PC-3 (cell line): ENCODE data around the gene ATAD1.

- RAMPAGE, long total RNA = no peak
Observed at GRCh38 chr10:87546047-87546541, 41.4 kb downstream of the MINPP1 start.

DNA sequence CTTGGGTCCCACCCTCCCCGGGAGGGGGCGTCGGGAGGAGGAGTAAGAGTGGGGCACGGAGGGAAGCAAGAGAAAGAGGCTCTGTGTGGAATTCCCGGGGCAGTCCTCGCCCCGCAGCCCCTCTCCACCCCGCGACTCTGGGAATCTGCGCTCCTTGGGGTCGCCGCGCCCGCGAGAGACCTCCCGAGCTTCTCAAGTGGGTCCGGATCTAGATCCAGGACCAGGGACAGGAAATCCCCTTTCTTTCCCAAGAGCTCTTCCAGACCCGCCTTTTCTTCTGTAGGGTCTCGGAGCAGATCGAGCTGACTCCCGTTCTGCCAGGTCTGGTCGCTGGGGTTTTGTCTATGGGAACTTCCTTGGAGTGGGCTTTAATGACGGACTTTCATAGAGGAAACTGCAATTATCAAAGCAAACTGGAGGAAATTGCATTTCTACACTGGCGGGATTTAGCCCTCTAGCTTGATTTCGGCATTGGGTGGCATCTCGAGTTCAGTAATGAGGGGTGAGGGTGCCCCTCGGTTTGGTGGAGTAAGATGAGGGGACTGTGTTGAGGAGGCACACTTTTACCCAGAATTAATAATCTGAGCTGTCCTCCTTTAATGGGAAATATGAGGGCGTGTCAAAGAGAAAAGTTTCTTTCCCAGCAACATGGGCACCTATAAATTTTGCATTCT is 544 bp downstream of the PAPSS2 start:
- RAMPAGE, long total RNA = no peak

DNA sequence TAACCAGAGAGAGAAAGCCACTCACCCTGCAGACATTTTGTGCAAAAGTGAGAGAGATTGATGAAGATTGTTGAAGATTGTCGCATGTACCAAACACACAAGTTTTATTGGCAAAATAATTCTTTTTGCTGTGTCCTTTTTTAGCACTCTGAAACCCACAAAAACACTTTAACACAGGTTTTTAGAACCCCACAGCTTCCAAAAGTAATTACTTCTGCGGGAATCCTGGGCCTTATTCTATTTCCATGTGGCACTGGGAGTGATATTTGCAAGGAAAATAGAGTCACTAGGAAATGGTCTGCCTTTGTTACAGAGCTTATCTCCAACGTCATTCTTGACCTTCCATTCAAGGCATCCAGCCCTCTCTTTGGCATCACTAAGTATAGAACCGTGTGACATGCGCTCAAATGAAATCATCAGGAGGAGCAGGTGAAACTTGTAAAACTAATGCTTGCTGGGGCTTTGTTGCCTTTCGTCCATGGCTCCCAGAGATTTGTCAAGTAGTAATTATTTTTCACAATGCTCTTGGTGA is 73.3 kb downstream of the PAPSS2 start:
- RAMPAGE, long total RNA = no peak

DNA sequence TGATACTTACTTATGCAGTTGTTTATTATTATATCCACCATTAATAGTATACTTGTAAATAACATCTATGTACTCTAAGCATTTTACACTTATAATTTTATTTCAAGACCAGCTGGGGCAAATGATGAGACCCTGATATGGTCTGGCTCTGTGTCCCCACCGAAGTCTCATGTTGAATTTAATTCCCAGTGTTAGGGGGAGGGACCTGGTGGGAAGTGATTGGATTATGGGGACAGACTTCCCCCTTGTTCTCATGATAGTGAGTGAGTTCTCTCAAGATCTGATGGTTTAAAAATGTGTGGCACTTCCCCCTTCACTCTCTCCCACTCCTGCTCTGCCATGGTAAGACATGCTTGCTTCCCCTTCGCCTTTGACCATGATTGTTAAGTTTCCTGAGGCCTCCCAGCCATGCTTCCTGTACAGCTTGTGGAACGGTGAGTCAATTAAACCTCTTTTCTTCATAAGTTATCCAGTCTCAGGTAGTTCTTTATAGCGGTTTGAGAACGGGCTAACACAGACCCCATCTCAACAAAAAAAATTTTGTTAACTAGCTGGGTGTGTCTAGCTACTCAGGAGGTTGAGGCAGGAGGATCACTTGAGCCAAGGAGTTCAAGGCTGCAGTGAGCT is 57.9 kb downstream of the ATAD1 start:
- RAMPAGE, long total RNA = no peak

DNA sequence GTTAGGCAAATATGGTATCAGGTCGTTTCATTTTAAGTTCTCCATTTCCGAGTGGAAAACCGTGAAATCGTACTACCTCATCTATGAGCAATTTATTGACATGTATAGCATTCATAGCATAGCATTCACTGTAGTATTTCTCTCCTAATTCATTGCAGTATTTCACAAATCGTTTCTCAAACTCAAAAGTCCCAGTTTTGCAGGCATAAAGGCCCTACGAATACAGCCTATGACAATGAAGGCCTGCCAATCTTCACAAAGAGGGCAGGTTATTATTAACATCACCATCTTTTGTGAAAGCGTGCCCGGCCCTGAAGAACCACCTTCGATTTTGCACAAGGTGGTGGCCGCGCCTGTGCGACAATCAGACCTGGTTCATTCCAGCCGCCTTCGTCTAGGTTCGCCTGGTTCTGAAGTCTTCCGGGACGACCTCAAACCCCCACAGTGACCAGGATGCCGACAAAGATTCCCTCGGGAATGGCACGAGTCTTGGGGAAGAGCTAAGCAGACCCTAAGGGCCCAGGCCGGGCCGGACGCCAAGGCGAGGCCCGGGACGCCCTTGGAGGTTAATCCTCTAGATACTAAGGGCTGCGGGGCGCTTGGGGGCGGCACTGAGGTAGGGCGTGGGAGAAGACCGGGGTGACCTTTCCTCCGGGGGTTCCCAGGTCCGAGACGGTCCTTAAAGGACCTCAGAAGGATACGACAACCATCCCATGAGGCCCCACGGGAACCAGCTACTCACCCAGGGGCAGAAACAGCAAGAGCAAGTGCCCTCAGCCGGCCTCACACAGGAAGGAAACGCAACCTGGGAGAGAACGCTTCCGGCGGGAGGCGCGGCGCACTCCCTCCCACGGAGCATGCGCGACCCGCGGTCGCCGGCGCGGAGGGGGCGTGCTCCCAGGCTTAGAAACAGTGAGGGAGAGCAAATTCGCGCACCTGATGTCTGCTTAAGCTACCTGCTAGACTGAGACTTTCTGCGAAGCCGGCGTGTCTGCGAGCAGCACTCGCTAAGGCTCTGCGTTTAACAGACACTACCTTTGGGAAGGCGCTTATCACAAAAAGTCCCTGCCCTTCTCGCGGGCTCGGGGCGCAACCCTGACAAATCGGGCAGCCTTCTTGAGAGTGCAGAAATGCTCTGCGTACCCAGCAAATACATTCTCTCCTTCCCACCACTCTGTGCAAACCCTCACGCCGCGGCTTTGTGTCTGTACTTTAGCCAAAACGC is at the start of gene ATAD1:
Gene ATAD1, minus strand, starts transcription at position 802 of the 1,225 bp plus-strand sequence.
- RAMPAGE, long total RNA = no peak

DNA sequence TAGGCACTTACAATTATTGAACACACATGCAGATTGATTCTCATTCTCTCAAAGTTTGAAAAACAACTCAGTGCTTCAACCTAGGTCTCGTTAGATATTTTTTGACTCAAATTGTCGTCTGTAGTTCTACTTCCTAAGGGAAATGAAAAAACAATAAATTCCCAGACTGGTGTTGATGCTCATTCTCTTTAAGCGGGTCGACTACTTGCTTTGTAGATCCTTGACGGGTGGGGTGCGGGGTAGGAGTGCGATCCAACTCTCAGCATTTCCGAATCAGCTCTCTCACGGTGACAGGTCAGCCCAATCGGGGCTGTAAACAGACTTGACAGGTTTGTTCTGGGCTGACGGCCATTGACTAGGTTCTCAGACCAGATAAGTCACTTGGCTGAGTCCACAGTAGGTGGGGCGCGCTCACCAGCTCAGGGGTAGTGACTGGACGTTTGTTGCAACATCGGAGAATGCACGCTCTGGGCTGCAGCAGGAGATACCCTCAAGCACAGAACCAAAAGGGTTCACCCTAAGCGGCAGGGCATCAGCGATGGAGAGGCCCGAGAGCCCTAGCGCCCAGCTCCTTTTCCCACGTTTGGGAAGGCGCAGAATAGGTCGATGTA is 1.9 kb downstream of the KLLN start:
- RAMPAGE, long total RNA = no peak

GRCh38 chr10:87861928-87862598 is 1.3 kb downstream of the KLLN start:
- RAMPAGE, long total RNA = no peak

DNA sequence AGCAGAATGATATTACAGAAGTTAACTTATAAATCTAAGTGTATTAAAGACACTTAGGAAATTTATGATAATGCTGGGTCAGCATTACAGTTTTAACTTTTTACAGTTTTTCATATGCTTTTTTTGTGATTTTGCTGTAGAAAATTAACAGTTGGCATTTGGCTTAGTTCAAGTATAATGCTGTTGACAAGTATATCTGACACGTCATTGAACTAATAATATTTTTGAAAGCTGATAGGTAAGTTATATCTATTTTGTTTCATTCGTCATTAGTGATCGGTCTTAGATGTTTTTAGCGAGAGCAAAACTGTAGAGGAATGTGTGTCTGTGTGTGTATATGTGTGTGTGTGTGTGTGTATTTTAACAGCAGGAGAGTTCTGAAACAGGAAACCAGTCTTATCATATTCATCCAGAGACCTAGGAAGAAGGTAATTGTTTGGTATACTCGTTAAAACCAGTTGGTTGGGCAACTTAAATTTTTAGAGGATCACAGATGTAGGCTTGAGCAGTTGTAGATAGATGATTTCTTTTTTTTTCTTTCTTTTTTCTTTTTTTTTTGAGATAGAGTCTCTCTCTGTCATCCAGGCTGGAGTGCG is 15.5 kb downstream of the PTEN start:
- RAMPAGE, long total RNA = no peak

DNA sequence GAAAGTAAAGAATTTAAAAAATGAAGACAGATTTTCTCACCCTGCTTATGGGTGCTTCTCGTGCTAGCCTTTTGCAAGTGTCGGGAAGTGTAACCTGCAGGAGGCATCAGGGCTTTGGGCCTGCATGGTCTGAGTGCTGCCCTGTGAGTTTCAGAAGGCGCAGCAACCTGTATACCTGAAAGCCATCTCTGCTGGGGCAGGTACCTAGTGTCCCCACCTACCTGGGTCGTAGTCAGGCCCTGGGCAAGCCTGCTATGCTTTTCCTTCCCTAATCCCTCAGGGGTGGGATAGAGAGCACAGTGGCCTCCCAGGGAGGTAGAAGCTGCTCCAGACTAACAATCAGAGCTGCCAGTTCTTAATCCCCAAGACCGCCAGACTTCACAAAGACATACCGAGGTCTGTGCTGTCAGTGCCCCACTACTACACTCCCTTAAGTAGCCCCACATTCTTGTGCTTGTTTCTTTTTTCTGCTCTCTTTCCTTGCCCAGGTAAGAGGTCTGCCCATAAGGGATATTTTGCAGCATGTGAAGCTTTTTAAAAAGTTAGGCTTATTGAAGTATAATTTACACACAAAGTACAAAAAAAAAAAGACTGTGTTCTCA is 52.0 kb downstream of the PTEN start:
- RAMPAGE, long total RNA = no peak

- RAMPAGE, long total RNA = no peak
Observed at GRCh38 chr10:87926253-87926817, 62.9 kb downstream of the PTEN start.

GRCh38 chr10:87945295-87945985 is 82.0 kb downstream of the PTEN start:
- RAMPAGE, long total RNA = no peak

GRCh38 chr10:88270842-88271244 is 312.3 kb downstream of the RNLS start:
- RAMPAGE, long total RNA = no peak

GRCh38 chr10:88896217-88896529 is 16.1 kb downstream of the STAMBPL1 start:
- RAMPAGE, long total RNA = no peak

DNA sequence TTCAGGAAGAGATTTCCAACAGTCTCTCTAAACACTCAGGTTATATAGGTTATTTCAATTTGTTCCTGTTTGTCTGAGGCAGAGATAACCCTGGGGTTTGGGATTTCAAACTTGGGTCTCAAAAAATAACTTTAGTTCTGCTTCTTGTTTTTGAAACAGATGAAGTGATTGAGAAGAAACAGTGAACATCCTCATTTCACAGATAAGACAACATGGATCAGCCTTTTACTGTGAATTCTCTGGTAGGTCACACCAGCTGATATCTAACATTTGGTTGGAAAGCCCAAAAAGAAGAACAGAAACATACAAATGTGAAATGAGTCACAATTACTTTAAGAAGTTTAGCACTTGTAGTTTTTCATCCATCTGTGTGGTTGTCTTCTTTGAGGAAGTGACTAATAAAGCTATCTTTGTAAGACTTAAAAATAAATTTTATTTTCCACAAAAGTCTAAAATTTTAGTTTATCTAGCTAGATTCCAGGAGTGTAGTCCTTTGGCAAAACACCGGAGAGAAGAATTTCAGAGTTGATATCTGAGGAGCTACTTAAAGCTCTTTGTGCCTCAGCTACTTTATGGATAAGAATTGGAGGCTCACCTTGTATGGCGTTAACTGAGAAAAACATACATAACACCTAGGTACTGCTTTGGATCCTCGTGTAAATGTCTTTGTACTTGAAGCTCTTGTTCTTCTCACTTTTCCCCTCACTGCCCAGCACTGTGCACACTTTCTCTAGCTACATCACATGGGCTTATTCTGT is 21.6 kb downstream of the STAMBPL1 start:
- RAMPAGE, long total RNA = no peak

- RAMPAGE, long total RNA = no peak
Observed at GRCh38 chr10:88974612-88975723, 15.6 kb upstream of the FAS start.

- RAMPAGE, long total RNA = no peak
Observed at GRCh38 chr10:88989740-88989866, 995 bp upstream of the FAS start.

- RAMPAGE, long total RNA = no peak
Observed at GRCh38 chr10:88991079-88991607, 545 bp downstream of the FAS start.

- RAMPAGE, long total RNA = no peak
Observed at GRCh38 chr10:89152919-89153442, 54.1 kb downstream of the CH25H start.

DNA sequence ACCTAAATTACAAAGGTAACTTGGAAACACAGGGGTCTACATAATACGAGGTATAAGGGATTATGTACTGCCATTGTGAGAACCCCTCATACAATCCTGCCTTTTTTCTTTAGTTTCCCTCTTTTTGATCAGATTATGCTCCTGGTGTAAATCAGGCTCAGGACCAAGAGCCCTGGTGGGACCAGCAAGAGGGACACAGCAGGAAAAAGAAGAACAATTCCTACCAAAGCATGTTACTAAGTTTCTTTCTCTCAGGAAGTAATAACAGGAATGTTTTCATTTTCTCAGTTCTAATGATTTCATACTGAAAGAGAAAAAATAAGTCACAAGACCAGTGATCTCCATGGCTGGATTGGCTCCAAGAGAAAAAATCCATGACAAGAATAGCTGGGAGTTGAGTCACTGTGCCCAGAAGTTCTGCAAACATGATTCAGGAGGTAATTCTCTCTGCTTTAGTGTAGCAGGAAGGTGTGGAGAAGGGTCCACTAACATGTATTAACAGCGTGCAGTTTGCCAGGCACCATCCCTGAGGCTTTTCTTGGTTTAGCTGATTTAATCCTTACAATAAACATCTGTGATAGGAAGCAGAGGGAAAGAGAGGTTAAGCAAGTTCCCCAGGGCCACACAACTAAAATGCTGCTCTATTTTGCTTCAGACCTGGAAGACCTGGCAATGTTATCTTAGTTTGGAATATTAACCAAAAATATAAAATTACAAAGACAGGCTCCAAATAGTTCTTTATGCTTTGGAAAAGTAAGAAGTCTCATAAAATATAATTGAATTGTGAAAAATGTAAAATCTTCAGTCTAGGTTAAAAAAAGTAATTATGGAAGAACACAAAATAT is 23.7 kb upstream of the IFIT2 start:
- RAMPAGE, long total RNA = no peak

DNA sequence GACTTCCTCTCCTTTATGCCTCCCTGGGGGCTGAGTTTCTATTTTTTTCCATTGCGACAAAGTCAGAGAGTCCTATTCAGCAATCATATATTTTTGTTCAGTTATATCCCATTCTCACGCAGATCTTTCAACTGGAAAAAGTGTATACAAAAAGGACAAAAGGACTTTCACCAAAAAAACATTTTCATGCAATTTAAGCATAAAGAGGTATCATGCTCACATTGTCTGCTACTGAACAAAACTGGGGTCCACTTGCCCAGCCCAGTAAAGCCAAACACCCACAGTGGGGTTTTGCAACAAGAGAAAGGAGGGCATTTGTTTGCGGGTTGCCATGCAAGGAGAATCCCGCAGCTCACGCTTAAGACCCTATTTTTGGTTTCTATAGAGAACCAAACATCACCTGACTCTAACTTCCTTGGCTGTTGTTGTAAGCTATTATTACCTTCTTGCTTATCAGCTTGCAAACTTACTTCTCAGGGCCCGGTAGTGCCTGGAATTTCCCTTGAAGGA is 20.5 kb downstream of the IFIT3 start:
- RAMPAGE, long total RNA = no peak